Karpas-422 (cell line): ENCODE measurements around the gene CDH18.

- PRO-cap = no peak
- RAMPAGE, long total RNA = no peak
These were observed 12.7 kb upstream of the OTULIN start for GRCh38 chr5:14651841-14652273.

DNA sequence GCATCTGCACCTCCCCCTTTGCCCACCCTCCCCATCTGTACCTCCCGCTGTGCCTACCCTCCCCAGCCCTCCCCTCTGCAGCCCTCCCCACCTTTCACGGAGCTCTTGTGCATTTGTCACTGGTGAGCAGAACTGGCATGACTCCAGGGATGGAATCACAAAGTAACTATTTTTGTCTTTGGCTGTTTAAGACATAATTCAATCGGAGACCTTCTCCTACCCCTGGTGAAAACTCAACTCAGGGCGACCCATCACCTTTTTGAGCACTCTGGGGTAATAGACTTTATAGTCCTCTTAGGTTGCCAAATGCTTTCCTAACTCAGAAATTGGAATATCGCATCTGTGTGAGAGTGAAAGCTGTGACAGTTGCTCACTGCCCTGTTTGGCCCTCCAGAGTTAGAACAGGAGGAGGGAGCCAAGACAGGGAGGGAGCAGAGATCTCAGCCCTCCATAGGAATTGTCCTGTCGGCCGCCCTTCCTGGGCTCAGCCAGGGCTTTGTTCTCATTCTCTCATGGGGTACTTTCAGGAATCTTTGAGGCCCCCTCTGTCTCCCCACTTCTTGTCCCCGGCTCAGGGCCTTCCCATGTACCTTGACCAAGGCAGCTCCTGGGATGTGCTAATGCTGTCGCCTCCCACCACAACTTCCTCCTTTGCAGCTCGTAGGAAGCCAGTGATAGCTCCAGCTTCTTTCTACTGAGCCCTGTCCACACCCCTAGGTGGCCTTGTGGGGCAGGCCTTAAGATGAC, 36.3 kb downstream of the OTULIN start:
- PRO-cap = no peak
- RAMPAGE, long total RNA = no peak

GRCh38 chr5:14728040-14729111, 63.9 kb downstream of the OTULIN start:
- PRO-cap = no peak
- RAMPAGE, long total RNA = no peak

DNA sequence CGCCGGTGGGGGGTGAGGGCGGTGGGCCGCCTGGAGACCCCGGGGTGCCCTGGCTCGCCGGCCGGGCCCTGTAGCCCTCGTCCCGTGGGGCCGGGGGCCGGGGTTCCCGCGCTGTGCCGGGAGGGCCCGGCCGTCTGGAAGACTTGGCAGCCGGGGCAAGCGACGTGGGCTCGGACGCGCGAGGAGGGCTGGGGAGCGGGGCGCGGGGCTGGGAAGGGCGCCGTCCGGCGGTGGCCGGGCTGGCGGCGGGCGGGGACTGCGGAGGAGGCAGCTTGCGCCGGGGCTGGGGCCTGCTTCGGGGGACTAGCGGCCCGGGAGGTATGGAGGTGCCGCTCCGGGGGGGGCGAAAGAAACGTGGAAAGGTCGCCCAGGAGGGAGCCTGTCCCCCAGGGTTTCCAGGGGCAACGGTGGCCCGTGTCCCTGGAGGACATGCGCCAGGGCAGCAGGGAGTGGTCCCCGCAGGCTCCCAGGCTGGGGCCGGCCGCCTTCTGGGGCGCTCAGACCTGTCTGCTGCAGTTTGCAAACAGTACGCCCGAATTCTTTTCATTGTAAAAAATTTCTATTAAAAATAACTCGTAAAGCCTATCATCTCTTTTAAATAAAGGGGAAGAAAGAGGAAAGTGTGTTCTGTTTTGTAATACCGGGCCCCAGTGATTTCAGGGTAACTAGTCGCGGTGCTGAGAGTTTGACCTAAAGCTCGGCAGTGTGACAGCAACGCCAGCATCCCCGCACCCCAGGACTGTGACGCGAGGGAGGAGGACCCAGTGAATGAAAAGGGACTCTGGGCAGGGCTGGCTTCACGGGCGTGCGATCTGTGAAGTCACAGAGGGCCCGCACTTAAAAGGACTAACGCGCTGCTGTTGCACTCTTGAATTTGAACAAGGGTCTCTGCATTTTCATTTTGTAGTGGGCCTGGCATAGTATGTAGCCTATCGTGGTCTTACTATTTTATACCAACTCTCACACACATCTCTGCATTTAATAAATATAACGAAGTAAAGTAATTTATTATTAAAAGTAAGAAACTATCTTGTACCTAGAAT, 841 bp upstream of the ANKH start:
- PRO-cap = no peak
- RAMPAGE, long total RNA = no peak

DNA sequence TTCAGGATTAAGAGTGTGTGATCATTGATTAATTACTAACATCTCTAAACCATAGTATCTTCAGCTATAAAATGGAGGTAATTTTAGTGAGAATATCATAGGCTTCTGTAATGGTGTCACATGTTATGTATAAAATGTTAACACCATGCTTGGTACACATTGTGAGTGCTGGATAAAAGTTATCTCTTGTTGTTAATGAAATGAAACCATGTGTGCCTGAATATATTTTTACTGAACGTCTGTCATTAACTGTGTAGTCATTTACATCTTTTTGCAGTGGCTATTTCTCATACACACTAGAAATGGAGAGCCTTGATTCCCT, 31.9 kb downstream of the FBXL7 start:
- PRO-cap = no peak
- RAMPAGE, long total RNA = no peak

GRCh38 chr5:15807878-15808343, 307.9 kb downstream of the FBXL7 start:
- PRO-cap = no peak
- RAMPAGE, long total RNA = no peak

DNA sequence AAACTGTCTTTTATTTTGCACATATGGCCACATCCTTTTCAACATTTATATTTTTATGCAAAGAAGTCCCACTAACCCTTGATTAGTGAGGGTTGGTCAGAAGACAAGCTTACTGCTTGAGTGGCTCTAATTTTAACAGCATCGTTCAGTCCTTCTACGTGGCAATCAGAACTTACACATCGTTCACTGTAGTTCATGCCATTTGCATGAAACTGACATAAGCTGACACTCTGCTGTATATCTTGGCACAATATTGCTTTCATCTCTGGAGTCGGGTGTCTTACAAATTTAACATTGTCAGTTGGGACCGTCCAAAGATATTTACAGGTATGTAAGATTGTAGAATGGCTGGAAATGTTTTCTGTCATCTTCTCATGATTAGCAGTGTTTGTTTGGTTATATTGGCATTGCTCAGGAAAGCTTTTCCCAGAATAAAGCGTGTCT, 50.6 kb downstream of the MARCHF11 start:
- PRO-cap = no peak
- RAMPAGE, long total RNA = no peak

DNA sequence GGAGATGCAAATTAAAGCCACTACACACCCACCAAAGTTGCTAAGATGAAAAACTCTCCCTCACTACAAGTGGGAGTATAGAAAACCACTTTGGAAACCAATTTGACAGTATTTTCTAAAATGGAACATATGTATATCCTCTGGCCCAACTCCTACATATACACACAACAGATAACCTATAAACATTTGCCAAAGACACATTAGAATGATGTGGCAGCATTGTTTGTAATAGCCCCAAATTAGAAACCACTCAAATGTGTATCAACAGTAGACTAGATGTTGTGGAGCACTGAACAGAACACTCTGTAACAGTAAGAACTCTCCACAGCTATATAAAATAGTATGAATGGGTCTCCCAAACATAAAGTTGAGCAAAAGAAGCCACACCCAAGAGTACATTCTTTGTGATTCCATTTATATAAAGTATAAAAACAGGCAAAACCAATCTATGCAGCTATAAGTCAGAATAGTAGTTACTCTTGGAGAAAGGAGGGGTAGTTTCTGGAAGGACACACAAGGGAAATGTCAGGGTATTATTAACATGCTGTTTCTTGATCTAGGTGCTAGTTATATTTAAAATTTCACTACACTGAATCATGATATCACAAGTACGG, 6.1 kb downstream of the ZNF622 start:
- PRO-cap = no peak
- RAMPAGE, long total RNA = no peak

DNA sequence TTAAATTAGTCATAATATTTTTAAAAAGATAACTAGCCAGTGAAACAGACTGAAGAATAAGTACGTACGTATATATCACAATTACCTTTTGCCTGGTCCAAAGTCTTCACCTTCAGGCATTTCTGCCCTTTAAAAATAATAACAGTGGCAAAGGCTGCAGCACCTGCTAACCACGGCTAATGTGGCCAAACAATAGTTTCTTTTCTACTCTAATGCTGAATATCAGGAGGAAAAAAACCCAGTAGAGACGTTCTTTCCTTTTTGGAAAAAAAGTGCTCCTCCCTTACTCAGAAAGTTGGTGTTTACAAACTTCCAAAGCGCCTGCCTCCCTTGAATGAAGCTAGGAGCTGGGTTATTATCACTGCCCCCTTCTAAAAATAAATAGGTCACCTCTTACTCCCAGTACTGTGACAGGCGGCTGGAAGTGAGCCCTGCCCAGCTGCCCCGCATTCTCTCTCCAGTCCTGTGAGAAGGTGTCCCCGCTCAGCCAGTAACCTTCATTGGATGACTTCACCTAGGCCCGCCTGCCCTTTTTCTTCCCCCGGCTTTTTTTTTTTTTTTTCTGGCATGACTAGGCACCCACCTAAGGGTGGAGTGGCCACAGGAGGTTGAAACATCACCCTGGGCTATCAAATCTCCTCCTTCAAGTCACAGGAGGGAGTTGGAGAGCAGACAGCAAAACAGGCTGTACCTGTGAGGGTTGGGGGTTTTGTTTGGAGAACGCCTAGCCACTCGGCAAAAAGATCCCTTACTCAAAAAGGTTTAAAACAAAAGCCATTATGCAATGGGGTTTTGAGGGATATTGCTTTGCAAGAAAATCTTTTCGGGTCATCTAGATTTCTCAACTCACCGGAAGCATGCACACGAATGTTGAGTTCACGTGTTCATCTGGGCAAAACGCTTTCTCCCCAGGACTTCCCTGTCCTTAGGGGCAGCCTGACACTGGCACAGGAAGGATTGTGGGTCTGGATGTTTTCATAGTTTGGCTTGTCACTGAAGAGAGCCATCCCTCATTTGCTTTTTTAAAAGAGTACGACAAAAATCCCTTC, 43.2 kb upstream of the ZNF622 start:
- PRO-cap = no peak
- RAMPAGE, long total RNA = no peak

GRCh38 chr5:16656769-16657068, 39.9 kb upstream of the RETREG1 start:
- PRO-cap = no peak
- RAMPAGE, long total RNA = no peak

DNA sequence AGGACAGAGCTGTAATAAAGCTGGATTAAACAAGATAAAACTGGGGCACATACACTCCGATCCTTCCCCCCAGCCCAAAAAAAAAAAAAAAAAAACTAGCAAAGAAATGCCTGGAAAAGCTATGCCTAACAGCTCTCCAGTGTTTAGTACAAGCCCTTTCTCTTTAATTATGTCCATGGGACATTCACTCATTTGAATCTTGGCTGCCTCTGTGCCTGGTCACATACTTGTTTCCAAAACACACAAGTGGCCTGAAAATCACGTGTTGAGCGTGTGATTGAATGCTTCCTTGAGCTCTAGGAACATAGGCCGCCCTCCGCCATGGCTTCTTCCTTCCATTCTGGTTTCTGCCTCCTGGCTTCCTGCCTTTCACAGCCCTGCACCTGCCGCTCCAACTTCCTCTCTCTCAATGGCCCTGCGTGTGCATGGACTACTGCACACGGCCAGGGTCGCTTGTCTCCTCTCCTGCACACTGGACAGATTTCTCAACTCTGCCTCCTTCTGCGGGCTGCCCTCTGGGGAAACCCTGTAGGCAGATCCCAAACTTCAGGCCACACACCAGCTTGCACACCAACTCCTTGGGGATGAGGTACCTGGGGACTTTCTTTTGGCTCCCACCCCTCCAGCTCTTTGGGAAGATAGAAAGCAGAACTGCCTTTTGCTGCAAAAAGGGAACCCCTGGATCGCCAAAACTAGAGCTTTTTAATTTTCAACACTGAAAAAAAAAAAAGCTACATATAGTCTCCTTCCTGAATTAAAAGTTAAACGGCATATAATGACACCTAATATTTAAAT, 111.2 kb upstream of the RETREG1 start:
- PRO-cap = no peak
- RAMPAGE, long total RNA = no peak

DNA sequence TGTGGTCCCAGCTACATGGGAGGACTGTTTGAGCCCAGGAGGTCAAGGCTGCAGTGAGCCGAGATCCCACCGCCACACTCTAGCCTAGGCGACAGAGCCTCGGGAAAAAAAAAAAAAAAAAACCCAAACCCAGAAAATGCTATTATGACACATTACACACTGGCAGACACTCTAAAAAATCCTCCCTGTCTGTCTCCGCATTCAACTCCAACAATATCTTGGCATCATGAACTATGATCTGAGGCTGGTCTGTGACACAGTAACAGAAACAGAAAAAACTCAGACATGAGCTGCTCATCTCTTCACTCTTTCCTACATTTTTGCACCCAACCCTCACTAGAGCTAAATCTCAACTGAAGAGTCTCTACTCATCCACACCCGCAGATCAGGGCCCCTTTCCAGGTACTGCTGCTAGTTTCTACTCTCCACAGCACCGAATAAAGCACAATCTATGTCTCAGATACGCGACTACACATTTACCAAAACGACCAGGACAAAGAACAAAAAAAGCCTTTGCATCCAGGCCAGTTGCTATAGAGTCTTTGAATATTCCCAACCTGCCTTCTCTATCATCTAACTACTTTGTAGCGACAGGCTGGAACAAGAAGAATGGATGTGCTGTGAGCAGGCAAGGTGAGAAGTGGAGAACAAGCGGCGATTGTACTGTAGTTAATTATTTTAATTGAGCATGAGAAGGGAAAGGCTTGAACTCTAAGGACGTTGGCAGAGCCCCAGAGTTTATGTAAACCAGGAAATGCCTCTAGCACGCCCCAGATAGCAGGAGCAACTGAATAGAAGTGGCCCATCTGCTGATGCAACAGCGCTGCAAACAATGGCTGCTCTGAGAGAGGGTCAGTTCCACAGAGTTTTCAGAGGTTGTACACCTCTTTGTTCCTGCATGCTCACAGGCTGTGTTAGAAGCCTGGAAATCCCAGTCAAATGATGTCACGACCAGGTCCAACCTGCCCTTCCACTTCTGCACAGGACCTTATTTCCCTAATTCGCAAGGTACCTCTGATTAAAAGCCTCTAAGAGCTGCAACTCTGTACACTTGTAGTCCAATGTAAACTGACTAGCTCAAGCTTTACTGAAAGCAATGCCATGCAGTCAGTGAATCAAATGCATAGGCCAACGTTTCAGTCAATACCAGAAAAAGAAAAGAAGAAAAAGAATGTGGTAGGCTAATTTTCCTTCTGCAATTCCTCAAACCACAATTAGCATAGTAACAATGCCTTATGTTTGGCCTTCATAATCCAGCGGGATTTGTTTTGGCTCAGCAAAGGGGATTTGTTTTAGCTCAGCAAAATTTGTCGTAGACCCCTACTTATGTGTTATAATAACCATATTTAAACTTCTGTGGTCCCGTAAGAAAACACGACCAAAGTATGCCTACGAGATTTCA, 119.3 kb upstream of the RETREG1 start:
- PRO-cap = no peak
- RAMPAGE, long total RNA = no peak

GRCh38 chr5:17216700-17217187, 687 bp upstream of the BASP1 start:
- PRO-cap = no peak
- RAMPAGE, long total RNA = no peak

GRCh38 chr5:17222533-17223114, 5.2 kb downstream of the BASP1 start:
- PRO-cap = no peak
- RAMPAGE, long total RNA = no peak

- PRO-cap = no peak
- RAMPAGE, long total RNA = no peak
These were observed 11.4 kb downstream of the BASP1 start for GRCh38 chr5:17228749-17229238.

GRCh38 chr5:18328284-18328546, 672.6 kb upstream of the H3Y1 start:
- PRO-cap = no peak
- RAMPAGE, long total RNA = no peak

- PRO-cap = no peak
- RAMPAGE, long total RNA = no peak
These were observed 803.9 kb downstream of the CDH18 start for GRCh38 chr5:19184132-19184420.

DNA sequence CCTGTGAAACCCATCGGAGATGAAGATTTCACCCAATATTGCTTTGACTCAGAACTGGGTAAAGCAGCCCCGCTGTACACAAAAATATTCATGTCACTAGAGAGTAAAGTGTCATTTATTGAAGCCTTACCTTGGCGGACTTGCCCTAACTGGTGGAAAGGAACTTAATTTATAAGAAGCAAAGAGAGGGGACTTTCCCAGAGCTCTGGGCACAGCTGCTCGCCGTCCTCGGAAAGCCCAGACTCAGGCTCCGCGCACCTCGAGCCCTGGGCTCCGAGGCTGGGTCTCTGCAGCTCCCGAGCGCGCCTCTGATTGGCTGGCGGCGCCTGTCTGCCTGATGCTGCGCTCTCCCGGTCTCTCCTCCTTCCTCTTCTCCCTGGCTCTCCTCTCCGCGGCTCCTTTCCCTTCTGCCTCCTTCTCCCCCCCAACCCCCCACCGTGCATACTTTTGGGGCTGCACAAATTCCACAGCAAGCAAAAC, at the start of gene CDH18:
Gene CDH18, minus strand, starts transcription at position 245 of the 480 bp plus-strand sequence.
- PRO-cap = no peak
- RAMPAGE, long total RNA = no peak

GRCh38 chr5:20469067-20469345, 481.0 kb upstream of the CDH18 start:
- PRO-cap = no peak
- RAMPAGE, long total RNA = no peak

- PRO-cap = no peak
- RAMPAGE, long total RNA = no peak
These were observed 154.2 kb upstream of the CDH12 start for GRCh38 chr5:23007208-23007861.